Mesangial cell (primary cell): ENCODE measurements around the genes GCH1 and SOCS4.

GRCh38 chr14:54782742-54783325 is 119.8 kb downstream of the GCH1 start:
- RAMPAGE, long total RNA, result no peak

- RAMPAGE, long total RNA, result no peak
Measured at GRCh38 chr14:54902579-54903522, at the start of gene GCH1. GCH1 (minus strand) TSS chr14:54902826.

DNA sequence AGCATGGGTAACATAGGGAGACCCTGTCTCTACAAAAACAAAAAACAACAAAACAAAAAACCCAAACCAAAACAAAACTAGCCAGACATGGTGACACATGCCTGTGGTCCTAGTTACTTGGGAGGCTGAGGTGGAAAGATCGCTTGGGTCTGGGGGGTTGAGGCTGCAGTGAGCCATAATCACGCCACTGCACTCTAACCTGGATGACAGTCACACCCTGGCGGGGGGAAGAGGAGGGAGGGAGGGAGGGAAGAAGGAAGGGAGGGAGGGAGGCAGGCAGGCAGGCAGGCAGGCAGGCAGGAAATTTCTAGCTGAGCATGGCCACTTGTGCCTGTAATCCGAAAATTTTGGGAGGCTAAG is 56.5 kb upstream of the GCH1 start:
- RAMPAGE, long total RNA, result no peak

GRCh38 chr14:55026342-55026917 is 469 bp downstream of the WDHD1 start:
- RAMPAGE, long total RNA, result no peak

DNA sequence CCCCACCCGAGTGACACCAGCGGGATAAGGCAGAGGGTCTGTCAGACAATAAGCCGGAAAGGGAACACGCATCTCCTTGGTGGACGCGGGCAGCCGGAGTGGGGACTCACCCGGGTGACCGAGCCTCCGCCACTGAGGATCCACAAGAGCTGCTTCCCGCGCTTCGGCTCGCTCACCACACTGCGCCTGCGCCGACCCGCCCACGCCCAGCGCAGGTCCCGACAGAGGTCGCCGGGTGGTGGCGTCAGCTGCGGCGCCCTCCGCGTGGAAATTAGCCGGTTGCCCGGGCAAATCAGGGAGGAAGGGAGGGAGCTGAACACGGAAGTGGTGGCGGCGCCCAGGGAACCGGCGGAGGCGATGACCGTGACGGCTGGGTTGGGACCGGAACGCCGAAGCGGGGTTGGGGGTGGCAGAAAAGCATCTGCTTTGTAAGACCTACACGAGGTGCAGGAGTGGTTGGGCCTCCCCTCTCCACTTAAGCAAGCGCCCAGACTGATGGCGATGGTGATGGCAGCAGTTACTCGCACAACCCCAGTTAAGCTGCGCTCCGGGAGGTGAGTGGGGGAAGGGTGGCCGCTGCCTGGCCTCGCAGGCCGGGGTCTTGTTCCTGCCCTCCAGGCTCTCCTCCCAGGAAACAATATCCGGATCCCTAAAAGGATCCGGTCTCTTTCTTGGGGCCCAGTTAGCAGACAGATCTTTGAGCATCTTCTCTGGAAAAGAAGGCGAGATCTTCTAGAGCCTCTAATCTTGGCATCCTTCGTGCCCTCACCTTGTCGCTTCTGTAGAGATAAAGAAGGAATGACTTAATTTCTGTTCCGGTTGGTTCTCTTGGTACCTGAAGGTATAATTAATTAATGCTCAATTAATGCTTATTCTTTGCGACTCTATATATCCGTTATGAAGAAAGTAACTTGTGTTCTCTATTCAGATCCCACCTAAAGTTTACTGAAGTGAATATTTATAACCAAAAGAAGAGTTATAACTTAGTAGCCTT is at the start of gene SOCS4:
TSS of gene SOCS4 (plus strand) at position 319 of the 994 bp plus-strand sequence.
- RAMPAGE, long total RNA, result start-site peak on the minus strand centred at position 154 of the sequence, 34 bp wide, 162 reads; start-site peak on the plus strand centred at position 331 of the sequence, 78 bp wide, 251 reads

DNA sequence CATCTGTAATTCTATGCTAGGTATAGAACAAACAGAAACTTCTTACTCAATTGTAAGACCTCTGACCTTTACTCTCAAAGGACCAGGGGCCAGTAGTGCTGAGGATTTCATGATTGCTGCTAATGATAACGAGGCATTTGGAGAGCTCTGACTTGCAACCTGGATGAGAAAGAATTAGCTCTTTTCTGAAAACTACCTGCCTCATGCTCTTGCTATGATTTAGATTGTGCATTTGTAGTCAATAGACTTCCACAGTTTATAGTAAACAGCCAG is 6.9 kb upstream of the LGALS3 start:
- RAMPAGE, long total RNA, result no peak

DNA sequence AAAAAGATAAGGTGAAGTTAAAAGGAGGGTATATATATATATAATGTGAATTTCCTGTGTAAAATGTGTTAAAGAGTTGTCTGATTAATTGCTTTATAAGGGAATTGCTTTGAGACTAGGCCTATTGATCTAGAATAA is 473 bp upstream of the LGALS3 start:
- RAMPAGE, long total RNA, result no peak

- RAMPAGE, long total RNA, result no peak
Measured at GRCh38 chr14:55346055-55346677, 65.5 kb downstream of the ATG14 start.

- RAMPAGE, long total RNA, result no peak
Measured at GRCh38 chr14:55354332-55354821, 57.3 kb downstream of the ATG14 start.

- RAMPAGE, long total RNA, result no peak
Measured at GRCh38 chr14:55687097-55687474, 107.1 kb downstream of the KTN1 start.

DNA sequence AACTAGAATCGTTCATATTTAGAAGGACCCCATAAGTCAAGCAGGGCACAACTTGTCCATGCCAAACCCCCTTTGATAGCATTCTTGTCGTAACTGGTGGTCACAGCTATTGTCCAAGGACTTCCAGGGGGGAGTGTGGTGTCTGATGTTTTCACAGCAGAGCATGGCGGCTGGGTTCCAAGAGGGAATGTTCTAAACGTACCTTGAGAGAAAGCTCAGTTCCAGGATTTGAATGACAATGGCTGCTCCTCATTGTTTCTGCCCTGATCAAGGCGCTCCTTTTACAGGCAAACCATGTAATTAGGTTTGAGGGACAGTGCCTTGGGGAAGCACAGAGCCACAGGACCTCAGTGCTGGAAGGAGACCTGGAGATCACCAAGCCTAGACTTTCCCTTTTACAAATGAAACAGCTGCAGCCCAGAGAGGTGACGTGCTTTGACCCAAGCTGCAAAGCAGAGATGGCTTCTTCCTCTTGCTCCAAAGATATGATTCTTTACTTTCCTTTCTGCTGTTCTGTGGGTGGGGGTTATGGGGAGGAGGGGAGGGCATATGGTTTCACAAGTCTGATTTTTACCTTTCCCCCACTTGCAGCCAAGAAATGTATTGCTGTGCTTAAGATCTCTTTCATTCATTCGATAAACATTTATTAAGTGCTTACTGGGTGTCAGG is 172.7 kb downstream of the KTN1 start:
- RAMPAGE, long total RNA, result no peak

DNA sequence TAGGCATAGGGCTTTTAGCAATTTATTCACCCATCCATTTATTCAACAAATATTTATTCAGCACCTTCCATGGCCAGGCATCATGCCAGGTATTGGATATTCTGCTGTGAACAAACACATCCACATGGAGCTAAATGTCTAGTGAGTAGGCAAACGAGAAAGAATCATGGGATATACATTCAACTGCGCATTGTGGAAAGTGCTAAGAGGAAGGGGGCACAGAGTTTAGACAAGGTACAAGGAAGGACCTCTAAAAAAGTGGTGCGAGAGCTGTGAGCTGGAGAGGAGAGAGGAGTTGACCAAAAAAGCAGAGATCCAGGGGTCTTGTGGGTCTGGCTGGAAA is 63.7 kb downstream of the PELI2 start:
- RAMPAGE, long total RNA, result no peak

GRCh38 chr14:56580405-56581506 is 1.2 kb downstream of the TMEM260 start:
- RAMPAGE, long total RNA, result no peak

- RAMPAGE, long total RNA, result no peak
Measured at GRCh38 chr14:57343344-57344305, 46.8 kb upstream of the NAA30 start.

GRCh38 chr14:57362146-57362982 is 28.0 kb upstream of the NAA30 start:
- RAMPAGE, long total RNA, result no peak

DNA sequence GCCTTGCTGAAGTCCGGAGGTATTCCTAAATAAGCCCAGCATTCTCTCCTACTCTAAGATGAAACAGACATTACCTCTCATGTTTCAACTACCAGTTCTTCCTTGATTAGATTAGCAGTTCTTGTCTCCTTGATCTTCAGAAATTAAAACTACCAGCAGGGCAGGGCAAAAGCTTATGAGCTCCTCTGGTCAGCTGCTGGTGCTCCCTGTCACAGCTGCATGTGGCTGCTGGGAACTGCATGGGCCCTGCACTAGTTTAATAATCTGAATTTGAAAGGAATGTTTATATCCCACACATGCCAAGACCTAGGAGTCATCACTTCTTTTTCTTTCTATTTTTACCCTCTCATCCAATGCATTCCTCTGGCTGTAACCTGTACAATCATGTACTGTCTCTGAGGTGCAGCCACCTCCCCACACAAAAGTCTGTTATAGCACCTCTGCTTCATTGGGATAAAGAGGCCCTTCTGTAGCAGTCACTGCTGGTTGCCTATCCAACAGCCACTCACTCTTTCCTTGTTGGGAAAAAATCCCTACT is 73.9 kb downstream of the ARMH4 start:
- RAMPAGE, long total RNA, result no peak

DNA sequence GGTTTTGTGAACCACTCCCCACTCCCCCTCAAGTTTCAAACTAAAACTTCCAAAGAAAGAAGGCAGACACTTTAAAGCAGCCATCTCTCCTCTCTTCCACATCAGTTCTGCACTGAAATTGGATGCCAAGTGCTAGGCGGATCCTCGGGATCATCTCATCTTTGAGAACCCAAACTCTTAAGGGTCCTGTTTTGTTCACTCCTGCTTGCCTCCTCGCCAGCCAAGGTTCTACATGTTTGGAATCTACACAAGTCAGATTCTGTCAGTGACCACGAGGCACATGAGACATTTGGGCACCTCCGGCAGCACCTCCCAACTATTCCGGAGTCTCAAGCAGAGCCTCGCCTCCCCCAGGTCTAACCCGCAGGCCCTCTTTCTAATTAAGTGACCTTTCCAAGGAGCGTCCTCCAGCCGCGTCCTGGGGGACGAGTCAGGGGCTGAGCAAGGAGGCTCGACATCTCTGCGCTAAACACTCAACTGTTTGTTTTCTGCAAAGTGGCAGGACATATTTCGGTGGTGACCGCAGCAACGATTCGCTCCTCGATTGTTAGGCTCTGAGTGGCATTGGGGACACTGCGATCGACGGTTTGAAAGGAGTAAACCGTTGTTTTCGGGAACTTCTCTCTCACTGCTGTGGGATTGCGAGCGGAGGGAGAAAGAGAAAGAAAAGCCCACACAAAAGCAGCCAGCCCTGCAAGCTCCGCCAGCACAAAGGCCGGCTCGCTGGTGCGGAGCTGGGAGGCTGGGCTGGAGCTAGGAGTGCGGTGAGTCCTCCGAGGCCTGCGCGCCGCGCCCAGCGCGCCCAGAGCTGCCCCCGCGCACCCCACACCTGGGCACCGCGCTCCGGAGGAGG is 724 bp downstream of the ARMH4 start:
- RAMPAGE, long total RNA, result no peak

GRCh38 chr14:58200816-58201338 is 928 bp downstream of the ACTR10 start:
- RAMPAGE, long total RNA, result no peak

GRCh38 chr14:58264427-58264935 is 19.8 kb downstream of the PSMA3 start:
- RAMPAGE, long total RNA, result no peak

DNA sequence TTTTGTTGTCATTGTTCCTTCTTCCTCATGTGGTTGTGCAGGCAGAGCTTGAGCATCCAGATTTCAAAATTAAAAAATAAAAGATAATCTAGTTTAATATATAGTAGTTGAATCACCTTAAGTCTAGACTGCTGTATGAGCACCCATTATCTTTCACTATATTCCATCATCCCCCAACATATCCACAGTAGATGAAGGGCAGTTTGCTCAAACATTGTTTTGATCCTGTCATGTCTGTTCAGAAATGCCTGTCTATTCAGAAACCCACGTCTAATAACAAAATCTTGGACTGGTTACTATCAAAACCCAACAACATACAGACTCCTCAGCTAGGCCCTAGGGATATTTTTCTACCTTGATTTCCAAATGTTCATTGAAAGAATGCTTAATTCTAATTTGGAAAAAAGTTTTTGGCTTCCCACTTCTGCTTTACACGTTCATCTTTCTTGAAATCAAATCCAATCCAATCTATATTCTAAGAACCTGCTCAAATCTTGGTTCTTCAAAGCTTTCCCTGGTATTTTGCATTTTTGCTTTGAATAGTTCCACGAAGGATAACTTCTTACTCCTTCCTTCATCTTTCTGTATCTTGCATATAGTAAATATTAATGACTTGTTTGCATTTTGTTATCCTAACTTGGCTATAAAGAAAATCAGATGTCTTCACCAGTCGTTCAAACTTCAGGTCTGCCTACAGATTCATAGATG is 21.7 kb downstream of the PSMA3 start:
- RAMPAGE, long total RNA, result no peak